ENCODE results near the gene TRPM1.

DNA sequence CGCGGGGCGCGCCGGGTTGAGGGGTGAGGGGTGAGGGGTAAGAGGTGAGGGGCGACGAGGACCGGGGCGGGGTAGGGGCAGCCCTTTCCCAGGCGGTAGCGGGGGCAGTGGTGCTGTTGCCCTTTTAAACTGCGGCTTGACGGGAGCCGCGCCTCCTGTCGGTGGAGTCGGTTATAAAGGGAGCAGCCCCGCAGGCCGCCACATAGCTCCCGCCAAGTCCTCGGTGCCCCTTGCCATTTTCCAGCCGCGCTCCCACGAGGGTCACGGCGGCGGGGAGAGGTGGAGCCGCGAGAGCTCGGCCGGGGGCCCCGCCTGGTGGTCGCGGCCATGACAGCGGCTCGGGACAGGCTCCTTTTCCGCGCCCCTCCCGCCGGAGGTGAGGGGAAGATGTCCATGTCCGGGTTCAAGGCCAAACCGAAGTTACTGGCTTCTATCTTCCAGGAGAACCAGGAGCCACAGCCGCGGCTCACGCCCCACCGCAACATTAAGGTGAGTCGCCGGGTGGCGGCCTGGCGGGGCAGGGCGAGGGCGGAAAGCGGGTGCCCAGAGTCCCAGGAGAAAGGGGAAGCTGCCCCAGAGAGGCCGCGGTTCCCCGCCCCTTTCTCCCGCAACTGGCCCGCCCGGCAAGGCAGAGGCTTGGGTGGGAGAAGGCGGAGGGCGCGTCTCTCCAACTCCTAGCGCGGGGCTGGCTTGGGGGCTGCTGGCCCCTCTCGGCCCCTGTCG lies 20.8 kb downstream of the GOLGA8Q start:
- PRO-cap: unidirectional peak, plus-strand start at position 203 of the sequence; unidirectional peak, plus-strand start at position 353 of the sequence; unidirectional peak, plus-strand start at position 379 of the sequence
- RAMPAGE, long total RNA: no peak

GRCh38 chr15:30791209-30791718 lies 112.5 kb upstream of the FAN1 start:
- PRO-cap: unidirectional peak, plus-strand start at chr15:30791477
- RAMPAGE, long total RNA: no peak

DNA sequence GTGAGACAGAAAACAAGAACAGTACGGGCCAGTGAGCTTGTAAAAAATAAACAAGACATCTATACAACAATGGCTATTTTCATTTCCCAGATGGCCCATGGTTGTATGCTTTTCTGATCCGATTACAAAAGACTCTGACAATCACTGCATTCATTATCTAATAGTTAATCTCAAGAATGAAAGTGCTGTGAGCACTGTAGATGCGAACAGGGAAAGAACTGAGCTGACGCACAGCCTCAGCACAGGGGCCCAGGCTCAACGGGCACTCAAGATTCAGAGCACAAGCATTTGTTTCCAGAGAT lies 6.9 kb downstream of the MTMR10 start:
- PRO-cap: no peak
- RAMPAGE, long total RNA: no peak

- PRO-cap: no peak
- RAMPAGE, long total RNA: no peak
Observed at GRCh38 chr15:31081086-31082070, 20.1 kb downstream of the TRPM1 start.

- PRO-cap: no peak
- RAMPAGE, long total RNA: no peak
Observed at GRCh38 chr15:31101549-31101815, at the start of gene TRPM1. Gene TRPM1 (minus strand): TSS chr15:31101725.

GRCh38 chr15:31216694-31216922 lies 110.0 kb upstream of the KLF13 start:
- PRO-cap: unidirectional peak, minus-strand start at chr15:31216771
- RAMPAGE, long total RNA: no peak

DNA sequence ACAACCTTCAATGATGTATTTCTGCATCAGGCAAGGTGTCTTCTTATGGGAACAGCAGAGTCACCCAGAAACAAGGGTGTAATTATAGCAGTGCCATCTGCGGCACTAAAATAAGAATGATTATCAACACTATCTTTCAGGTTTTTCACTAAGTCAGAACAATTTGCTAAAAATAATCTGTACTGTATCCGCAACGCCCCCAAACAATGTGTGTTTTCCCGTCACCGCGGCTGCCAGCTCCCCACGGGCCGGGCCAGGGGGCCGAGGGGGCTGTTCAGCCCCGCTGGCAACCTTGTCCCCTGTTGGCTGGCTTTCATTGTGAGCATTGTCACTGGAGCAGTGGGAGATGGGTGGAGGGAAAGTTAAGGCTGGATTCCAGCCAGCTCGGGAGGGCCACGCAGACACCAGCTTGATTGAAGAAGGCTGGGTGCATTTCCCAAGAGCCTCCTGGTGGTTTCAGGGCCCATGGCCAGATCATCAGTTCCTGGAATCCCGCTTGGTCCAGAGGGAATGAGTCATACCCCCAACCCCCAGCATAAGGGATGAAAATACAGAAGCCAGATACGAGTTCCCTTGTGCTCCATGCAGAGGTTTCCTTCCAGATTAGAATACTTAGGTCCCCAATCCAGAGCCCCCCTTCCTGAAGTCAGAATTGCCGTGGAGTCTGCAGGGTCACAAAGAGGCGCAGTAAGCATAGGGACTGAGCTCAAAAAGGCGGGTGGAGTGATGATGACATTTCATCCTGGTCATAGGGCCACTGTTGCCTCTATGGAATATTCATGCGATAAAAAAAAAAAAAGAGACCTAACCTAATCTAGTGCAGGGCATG lies 90.2 kb upstream of the KLF13 start:
- PRO-cap: no peak
- RAMPAGE, long total RNA: no peak

GRCh38 chr15:31272936-31273243 lies 53.7 kb upstream of the KLF13 start:
- PRO-cap: no peak
- RAMPAGE, long total RNA: no peak

DNA sequence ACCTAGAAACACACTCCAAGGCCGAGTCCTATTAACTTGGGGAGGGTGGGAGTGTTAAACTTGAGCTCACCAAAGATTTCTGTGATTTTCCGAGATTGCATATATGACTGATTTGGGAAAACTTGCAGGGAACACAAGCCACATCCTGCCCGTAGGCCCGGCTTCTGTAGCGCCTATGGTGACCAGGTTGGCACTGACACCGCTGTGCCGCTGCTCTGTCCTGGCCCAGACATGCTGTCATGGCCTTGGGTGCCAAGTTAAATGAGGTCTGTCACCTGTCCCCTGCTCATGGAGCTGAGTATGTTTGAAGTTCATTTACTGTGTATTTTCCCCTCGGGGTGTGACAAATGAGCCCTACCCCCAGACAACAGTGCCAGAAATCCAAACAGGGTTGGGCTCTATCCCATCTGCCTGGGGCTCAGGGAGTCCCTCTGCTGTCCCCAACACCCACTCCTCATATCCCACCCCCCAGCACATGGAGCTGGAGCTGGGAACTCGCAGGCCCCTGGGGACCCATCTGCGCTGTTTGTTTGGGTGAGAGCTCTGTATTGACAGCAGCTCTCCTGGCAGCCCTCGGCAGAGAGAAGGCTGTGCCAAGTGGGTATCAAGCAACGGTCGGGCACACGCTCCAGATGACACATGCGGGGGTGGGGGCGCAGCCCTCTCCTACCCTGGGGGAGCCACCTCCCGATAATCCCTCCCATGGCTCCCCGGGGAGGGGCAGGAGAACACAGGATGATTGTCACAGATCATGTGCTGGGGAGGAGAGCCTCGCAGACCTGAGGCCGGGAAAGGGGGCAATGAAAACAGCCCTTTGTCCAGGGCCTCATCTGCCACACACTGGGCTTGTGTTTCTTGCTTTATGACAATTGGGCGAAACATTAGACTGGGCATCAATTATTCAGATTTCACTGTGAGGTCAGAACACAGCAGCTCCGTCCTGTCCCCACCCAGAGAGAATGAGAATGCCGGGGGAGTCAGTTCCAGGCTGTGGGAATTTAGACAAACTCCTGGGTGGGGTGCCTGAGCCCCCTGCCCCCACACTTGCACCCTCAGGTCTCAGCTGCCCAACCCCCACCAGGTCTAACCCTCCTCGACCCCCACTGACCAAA lies 46.7 kb upstream of the KLF13 start:
- PRO-cap: no peak
- RAMPAGE, long total RNA: no peak

GRCh38 chr15:31306427-31307144 lies 20.0 kb upstream of the KLF13 start:
- PRO-cap: bidirectional peak, plus-strand start at chr15:31306781, minus-strand start at chr15:31306652
- RAMPAGE, long total RNA: no peak

- PRO-cap: no peak
- RAMPAGE, long total RNA: no peak
Observed at GRCh38 chr15:31329542-31330169, 3.0 kb downstream of the KLF13 start.

GRCh38 chr15:31352765-31353889 lies 26.5 kb downstream of the KLF13 start:
- PRO-cap: no peak
- RAMPAGE, long total RNA: no peak

DNA sequence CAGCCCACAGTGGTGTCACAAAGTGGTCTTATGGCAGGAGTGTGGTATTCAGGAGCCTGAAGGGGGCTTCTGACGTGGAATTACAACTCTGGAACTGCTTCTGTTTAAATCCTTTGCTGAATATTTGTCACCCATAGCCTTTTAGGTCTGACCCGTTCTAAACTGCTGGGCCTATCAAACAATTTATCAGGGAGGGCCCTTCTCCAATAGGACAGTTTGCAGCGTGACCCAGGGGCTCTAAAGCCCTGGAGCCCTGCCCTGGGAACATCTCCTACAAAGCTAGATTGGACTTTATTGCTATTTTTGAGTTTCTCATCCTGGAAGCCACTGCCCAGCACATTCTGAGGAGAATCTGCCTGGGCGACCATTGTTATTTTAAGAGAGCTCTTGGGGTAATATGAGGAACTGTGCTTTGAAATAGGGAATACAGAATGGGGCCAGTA lies 35.5 kb downstream of the KLF13 start:
- PRO-cap: no peak
- RAMPAGE, long total RNA: no peak

GRCh38 chr15:31362719-31363249 lies 36.1 kb downstream of the KLF13 start:
- PRO-cap: no peak
- RAMPAGE, long total RNA: no peak

DNA sequence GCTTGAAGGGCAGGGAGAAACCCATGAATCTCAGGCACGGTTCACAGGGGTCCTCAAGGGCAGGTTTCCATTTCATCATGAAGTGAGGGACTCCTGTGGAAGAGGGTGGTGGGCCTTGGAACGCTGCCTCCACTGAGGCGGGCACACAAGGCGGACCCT lies 48.4 kb downstream of the KLF13 start:
- PRO-cap: no peak
- RAMPAGE, long total RNA: no peak

GRCh38 chr15:31375847-31376401 lies 49.3 kb downstream of the KLF13 start:
- PRO-cap: no peak
- RAMPAGE, long total RNA: no peak

DNA sequence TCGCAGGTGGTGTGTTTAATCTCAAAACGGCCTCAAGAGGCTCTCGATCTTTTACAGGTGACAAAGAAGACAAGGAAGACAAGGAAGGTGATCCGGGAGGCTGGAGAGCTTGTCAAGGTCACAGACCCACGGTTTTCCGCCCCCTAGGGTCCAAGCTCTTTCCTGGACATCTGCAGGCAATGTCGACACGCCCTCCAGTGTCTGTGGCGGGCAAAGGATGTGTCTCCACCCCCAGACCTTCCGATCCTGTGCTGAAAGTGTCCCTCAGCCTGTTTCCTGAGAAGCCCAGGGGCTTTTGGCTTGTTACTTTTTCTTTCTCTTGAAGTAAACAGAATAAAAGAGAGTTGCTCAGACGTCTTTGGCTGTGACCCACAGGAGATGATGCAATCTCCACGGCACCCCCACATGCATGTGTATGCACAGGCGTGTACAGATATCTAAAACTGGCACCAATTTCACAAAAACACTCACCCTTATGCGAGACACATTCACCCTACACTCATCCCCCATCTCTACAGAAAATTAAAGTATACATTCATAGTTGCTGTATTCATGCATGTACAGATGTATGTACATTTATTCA lies 108.8 kb downstream of the KLF13 start:
- PRO-cap: no peak
- RAMPAGE, long total RNA: no peak

- PRO-cap: no peak
- RAMPAGE, long total RNA: no peak
Observed at GRCh38 chr15:31504335-31504746, 177.7 kb downstream of the KLF13 start.

DNA sequence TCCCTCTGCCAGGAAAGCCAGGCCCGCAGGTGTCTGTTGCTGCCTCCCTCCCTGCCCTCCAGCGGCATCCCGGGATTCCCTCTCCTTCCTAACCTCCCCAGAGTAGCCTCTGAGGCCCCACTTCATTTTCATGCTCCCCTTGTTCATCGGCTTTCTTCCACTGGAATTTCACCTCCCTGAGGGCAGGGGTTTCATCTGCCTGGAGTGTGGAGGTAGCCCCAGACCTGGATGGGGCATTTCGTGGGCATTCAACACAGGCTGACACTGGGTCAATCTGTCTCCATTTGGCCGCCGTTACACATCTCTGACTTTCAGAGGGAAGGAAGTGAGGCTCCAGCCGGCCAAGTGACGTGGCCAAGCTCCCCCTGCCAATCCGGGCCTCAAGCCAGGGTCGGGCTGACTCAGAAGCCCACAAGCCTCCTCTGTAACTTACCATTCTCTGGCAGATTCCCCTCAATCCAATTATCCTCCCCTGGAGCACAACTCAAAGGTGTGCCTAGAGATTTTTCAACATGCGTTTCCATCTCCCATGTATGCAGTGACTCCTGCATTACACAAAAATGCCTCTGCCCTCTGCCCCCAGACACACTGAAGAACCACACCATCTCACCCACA lies 227.6 kb downstream of the KLF13 start:
- PRO-cap: no peak
- RAMPAGE, long total RNA: no peak

DNA sequence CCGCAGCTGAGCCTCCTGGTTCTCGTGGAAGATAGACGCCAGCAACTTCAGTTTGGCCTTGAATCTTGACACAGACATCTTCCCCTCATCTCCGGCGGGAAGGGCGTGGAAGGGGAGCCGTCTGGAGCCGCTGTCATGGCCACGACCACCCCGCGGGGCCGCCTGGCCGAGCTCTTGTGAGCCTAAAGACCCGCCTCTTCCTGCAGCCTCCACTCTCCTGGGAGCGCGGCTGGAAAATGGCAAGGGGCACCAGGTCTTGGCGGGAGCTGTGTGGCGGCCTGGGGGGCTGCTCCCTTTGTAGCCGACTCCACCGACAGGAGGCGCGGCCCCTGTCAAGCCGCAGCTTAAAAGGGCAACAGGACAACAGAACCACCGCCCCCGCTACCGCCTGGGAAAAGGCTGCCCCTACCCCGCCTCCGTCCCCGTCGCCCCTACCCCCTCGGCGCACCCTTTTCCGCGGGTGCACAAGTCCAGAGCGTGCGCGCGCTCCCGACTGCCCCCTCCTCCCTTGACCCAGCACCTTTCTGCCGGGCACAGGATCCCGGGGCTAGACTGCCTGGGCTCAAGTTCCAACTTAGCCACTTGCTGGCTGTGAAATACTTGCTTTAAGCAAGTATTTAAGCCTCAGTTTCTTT lies 60.4 kb downstream of the GOLGA8K start:
- PRO-cap: unidirectional peak, minus-strand start at position 320 of the sequence
- RAMPAGE, long total RNA: no peak